NALM6 (cell line): ENCODE results near the gene TDP1.

- PRO-cap: no peak
Measured at GRCh38 chr14:80905922-80906295, 35.6 kb downstream of the CEP128 start.

DNA sequence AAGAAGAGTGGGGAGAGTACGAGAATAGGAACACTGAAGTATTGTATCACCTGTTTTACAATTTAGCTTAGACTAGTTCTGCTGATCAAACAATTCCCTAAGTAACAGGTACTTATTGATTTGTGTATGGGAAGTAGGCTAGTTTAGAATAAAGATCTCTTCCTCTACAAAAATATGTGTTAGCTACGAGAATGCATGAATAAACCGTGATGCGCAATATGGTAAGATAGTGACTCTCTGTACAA lies 970.4 kb upstream of the SEL1L start:
- PRO-cap: no peak

DNA sequence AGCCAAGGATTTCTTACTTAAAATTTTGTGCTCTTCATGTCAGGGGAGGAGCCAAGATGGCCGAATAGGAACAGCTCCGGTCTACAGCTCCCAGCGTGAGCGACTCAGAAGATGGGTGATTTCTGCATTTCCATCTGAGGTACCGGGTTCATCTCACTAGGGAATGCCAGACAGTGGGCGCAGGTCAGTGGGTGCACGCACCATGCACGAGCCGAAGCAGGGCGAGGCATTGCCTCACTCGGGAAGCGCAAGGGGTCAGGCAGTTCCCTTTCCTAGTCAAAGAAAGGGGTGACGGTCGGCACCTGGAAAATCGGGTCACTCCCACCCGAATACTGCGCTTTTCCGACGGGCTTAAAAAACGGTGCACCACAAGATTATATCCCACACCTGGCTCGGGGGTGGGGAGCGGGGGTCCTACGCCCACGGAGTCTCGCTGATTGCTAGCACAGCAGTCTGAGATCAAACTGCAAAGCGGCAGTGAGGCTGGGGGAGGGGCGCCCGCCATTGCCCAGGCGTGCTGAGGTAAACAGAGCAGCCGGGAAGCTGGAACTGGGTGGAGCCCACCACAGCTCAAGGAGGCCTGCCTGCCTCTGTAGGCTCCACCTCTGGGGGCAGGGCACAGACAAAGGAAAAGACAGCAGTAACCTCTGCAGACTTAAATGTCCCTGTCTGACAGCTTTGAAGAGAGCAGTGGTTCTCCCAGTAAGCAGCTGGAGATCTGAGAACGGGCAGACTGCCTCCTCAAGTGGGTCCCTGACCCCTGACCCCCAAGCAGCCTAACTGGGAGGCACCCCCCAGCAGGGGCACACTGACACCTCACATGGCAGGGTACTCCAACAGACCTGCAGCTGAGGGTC lies 1890.5 kb upstream of the FLRT2 start:
- PRO-cap: no peak

GRCh38 chr14:83988301-83988634 lies 1541.7 kb upstream of the FLRT2 start:
- PRO-cap: no peak

- PRO-cap: no peak
Measured at GRCh38 chr14:85528543-85528906, 1.4 kb upstream of the FLRT2 start.

- PRO-cap: no peak
Measured at GRCh38 chr14:85885320-85885995, 355.5 kb downstream of the FLRT2 start.

DNA sequence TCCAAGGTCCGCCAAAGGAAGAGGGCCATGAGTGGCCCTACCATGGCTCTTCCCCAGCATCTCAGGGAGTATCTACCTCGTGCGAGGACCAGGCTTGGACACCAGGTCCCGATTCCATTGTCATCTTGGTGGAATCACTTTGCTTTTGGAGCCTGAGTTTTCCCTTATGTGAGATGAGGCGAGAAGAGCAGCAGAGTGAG lies 358 bp upstream of the GALC start:
- PRO-cap: no peak

- PRO-cap: no peak
Measured at GRCh38 chr14:88326433-88327224, 3.6 kb upstream of the KCNK10 start.

DNA sequence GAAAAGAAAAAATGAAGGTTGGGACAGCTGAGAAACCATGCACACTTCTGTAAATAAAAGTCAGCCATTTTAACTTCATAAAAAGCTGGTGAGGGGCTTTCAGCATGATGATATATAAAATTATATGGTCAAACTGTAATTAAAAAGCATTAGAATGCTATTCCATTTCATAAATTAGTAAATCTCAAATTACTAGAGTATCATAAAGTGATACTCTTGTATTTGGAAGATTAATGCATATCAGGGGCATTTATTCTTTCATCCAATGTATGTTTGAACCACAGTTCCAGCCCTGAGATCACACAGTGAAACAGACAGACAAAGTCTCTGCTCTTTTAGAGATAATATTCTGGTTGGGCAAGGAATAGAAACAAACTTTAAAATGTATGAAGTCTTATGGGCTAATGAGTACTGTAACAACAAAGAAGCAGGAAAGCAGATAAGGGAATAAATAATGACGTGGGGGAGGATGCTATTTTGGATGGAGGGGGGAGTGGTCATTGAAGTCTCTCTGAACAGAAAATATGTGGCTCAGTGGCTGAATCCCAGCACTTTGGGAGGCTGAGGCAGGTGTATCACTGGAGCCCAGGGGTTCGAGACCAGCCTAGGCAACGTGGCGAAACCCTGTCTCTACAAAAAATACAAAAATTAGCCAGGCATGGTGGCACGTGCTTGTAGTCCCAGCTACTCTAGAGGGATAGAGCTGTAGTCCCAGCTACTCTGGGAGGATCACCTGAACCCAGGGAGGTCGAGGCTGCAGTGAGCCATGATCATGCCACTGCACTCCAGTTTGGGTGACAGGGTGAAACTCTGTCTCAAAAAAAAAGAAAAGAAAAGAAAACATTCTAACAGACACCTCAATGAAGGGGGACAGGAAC lies 21.3 kb downstream of the TTC8 start:
- PRO-cap: no peak

DNA sequence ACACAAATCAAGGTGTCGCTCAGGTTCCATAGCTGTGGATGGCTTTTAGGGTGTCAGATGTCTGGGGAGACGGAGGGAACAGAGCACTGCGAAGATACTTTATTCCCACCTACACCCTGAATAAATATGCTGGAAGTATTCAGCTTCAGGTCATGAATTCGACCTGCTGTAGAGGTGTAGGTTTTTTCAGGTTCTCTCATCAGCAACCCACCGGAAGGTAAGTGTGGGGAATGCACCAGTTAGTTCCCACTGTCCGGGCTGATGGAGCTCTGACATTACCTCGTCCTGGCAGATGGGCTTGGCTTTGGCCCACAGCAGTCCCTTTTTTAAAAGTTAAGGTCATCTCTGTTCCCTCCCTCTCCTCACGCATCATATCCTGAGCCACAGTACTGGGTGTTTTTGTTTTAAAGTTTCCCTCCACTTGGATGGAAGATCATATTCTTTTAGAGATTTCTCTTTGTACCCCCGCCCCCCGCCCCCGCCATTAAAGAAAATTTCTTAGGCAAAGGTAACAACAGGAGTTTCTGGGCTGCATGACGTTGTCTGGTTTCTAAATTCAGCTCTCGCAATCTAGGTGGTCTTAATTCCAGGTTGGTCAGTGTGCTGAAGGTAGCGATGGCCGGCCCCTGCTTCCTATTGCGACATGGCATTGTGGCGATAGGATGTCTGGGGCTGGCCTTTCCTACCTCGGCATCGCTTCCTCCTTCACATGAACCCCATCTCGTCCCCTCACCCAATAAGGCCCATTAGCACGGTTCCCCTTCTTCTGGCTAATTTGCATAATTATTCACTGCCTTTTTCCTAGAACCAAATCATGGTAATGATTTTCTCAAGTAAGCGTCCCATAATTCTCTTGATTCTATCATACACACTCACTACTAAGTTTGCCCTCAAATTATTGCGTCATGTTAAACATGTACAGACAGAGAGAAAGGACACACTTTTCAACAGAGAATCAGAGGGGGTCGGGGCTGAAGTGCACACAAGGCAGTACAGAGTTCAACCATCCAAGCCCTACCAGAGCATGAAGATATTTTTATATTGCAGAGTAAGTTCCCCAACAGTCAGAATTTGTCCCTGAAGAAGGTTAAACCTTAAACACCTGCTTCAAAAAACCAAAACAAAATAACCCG lies 256.9 kb downstream of the FOXN3 start:
- PRO-cap: no peak

- PRO-cap: no peak
Measured at GRCh38 chr14:89269418-89270001, 147.5 kb downstream of the FOXN3 start.

GRCh38 chr14:89486473-89487038 lies 69.5 kb upstream of the FOXN3 start:
- PRO-cap: no peak

GRCh38 chr14:89504568-89504976 lies 87.5 kb upstream of the FOXN3 start:
- PRO-cap: no peak

DNA sequence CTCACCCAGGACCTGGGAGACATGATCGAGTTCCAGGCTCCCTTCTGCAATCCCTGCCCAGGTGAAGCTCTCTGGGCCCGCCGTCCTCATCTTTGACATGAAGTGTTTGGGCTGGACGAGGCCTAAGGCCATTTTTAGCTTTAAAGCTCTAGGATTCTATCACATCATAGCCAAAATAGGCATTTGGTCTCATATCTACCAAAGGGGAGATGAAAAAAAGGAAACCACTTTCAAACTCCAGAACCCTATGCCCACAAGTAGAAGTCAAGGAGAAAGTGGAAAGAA lies 148.4 kb upstream of the FOXN3 start:
- PRO-cap: no peak

DNA sequence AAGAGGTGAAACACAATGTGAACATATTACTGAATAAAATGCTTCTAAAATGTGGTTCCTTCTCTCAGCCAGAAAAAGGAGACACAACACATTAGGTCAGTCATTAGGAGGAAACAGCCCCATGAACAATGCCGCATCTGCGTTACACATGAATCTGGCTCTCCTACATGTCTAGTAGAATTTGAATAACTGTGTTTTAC lies 51.7 kb downstream of the EFCAB11 start:
- PRO-cap: no peak

GRCh38 chr14:89955549-89956640 lies at the start of gene TDP1:
Gene TDP1, plus strand, starts transcription at chr14:89955927.
- PRO-cap: bidirectional peak, plus-strand start at chr14:89955969, minus-strand start at chr14:89955826; bidirectional peak, plus-strand start at chr14:89956491, minus-strand start at chr14:89956573

- PRO-cap: no peak
Measured at GRCh38 chr14:89956641-89956943, 865 bp downstream of the TDP1 start.

DNA sequence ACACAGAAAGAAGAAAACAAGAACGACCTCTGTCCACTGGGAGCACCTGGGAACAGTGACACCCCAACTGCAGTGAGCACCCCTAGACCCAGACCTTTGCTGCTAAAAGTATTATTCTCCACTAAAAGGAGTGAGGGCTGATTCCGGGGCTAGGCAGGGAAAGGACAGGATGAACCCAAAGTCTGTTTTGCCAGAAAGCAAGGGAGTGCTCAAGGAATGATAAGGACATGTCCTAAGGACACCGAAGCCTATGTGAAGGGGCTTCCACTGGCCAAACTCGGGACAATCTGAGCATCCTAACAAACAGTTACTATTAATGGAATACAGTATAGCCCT lies 18.1 kb downstream of the PSMC1 start:
- PRO-cap: no peak

DNA sequence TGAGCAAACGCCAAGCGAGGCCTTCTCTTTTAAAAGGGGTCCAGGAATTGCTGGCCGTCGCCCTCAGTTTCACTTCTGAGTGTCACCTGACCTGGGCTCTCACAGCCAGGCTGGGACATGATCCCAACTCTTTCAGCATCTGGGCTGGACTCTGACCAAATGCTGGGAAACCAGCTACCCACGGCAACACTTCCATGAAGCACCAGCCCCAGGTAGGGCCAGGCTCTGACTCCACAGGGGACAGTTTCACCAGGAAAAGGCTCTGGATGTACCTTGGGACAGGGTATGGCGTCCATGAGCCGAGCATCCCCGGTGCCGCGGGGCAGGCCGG lies 22.3 kb downstream of the PSMC1 start:
- PRO-cap: no peak

DNA sequence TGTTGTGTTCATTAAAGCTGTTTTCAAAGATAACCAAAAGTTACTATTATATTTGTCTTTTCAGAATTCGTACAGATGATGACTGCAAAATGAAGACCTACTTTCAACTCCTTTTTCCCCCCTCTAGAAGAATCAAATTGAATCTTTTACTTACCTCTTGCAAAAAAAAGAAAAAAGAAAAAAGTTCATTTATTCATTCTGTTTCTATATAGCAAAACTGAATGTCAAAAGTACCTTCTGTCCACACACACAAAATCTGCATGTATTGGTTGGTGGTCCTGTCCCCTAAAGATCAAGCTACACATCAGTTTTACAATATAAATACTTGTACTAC lies 7.8 kb downstream of the CALM1 start:
- PRO-cap: no peak